Cardiac atrium fibroblast (primary cell): ENCODE results near the gene CD83.

- RAMPAGE, long total RNA: no peak
Observed at GRCh38 chr6:12121063-12121808, 109.1 kb downstream of the HIVEP1 start.

GRCh38 chr6:12130571-12131171 is 118.6 kb downstream of the HIVEP1 start:
- RAMPAGE, long total RNA: no peak

- RAMPAGE, long total RNA: no peak
Observed at GRCh38 chr6:12138268-12138827, 126.2 kb downstream of the HIVEP1 start.

- RAMPAGE, long total RNA: no peak
Observed at GRCh38 chr6:12291277-12291520, 1.0 kb downstream of the EDN1 start.

- RAMPAGE, long total RNA: no peak
Observed at GRCh38 chr6:12291808-12292731, 1.9 kb downstream of the EDN1 start.

DNA sequence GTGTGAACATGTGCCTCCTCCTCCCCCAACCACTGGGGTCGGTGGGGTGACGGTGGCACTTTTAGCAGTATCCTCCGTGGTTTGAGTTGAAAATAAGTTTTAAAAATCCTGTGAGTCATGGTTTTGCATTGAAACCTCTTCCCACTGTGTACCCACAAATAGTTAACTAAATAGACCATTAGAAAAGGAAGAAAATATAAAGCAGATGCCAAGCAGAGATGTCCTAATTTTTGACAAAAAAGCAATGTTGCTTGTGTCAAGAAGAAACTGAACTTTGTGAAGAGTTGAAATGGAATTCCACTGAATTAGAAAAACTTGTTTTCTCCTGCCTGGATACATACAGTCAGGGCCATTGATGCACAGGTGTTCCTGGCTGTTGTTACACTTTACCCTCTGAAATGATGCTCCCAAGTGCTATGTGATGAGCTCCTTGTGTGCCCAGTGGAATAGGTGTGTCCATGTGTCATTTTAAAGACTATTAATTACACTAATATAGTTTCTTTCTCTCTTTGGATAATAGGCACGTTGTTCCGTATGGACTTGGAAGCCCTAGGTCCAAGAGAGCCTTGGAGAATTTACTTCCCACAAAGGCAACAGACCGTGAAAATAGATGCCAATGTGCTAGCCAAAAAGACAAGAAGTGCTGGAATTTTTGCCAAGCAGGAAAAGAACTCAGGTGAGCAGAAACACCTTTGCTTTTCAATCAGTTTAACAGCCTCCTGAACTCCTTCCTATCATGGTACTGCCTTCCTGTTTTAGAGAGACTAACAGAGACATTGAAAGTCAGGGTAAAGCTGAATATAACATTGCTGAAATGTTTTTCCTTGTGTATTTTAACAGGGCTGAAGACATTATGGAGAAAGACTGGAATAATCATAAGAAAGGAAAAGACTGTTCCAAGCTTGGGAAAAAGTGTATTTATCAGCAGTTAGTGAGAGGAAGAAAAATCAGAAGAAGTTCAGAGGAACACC is 3.5 kb downstream of the EDN1 start:
- RAMPAGE, long total RNA: no peak

DNA sequence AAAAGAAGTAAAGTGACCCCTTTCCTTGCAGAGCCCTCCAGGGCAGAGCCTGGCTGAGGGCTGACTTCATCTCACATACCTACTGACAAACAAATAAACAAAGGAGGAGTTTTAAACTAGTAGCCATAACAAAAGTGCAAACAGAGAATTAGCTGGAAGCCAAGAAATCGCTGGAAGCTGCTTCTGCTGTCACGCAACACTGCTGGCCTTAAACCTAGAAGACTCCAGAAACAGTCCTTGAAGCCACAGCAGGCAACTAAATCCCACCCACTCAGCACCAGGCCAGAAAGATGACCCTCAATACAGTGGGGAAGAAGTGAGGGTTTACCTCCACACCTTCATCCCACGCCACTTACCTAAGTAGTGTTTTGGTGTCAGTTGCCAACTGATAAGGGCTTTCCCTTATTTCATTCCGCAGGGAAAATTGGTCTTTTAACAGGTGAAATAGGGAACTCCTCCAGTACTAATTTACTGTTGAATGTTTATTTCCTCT is 46.1 kb downstream of the EDN1 start:
- RAMPAGE, long total RNA: no peak

DNA sequence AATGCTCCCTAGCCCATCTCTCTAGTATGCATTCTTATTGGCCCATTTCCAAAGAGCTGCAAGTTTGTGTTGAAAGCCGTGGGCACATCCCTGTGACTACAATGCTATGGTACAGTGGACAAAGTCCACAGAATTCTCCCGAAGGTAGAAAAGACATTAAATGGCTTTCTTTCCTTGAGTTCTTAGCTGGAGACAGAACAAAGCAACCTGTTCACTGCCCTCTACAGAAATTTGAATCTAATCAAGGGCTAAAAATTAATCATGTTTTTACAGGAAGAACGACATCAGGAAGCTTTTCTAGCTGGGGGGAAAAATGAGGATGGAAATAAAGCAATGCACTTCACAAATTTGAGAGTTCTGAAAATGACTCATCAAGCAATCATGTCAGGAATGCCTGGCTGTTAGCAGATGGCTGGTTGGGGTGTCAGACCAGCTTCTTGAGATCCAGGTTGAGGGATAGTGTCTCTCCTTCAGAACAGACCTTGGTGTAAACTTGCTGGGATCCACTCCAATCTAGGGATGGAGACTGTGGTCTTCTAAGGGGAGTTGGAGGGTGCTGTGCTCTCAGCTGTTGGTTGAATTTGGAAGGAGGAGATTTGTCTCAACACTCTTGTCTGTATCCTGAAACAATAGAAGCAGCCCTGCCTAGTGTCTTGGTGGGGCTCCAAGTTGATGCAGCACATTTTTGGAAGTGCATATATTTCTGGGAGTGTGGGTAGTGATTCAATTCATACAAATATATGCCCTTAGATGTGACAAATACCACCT is 143.4 kb upstream of the PHACTR1 start:
- RAMPAGE, long total RNA: no peak

GRCh38 chr6:13014563-13015602 is 298.3 kb downstream of the PHACTR1 start:
- RAMPAGE, long total RNA: no peak

- RAMPAGE, long total RNA: no peak
Observed at GRCh38 chr6:13277862-13278514, 50.3 kb downstream of the TBC1D7 start.

DNA sequence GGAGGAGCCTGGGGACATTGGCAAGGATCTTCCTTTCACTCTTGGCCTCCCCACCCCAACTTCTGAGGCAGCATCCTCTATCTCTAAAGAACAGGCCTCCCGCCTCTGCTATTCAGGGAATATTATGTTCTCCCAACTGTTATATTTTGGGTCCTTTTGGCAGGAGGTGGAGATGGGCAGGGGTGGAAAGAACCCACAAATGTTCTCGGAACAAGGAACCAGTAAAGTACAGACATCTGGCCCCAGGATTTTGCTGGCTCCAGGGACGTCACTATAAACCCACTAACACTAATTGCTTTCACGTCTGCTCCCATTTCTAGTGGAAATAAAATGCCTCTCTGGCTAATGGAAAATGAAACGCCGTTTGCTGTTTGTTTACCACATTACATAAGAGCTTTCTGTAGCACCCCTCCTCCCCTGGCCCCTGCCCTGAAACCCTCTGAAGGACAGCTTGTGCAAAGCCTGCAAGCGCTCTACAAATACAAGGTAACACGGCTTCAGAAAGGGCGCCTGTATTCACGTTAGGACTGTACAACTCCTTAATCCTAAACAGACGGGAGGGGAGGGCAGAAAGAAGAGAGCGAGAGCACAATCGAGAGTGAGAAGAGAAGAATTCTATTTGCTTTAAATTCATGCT is 77.7 kb upstream of the TBC1D7 start:
- RAMPAGE, long total RNA: no peak

DNA sequence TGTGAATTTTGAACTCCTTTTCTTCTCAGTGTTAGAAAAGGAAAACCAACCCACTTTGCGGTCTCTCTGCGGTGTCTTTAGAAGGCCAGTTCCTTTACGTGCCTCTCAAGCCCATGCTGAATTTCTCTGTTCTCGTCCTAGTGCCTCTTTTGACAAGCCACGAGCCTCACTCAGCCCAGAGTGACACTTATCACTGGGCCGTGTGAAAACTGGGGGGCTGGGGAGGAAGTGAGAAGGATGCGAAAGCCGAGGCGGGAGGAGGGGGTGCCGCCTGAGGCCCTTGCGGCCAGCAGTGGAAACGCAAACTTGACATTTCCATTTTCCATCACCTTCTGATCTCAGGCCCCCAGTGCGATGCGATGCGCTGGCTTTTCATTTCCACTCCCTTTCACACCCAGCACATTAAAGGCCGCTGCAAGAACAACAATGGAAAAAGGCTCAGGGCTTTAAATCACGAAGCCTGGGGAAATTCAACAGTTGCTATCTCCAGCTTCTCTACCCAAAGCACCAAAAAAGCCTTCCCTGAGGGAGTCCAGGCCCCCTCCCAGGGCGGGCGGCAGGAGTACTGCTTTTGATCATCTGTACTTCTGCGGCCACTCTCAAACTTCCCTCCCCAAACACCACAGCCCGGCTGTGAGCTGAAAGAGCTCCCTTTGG is 59.1 kb downstream of the GFOD1 start:
- RAMPAGE, long total RNA: no peak

DNA sequence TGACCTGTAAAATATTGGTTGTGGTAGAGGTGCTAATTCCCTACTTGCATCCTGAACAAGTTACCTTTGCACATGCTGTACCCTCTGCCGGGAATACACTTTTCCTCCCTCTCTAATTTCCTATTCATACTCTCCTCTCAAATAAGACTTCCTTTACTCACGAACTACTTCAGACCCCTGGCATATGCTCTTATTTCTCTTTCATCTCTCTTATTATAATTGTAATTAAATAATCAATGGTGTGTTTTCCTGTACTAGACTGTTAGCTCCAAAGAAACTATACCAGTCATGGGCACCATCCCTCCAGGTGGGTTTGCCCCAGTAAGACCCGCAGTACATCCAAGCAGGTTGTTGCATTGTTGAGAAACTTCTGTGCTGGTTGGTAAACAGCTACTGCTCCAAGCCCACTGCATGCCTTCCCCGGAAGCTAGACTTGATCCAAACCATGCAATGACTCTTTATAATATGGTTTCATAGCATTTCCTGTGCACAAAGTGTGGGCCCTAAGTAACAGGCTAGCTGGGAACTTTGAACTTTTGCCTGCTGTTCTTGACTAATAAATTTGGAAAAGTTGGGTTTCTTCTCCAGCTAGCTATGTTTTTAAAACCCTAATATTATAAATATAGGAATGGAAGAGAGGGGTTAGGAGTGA is 52.0 kb downstream of the GFOD1 start:
- RAMPAGE, long total RNA: no peak

GRCh38 chr6:13452579-13453220 is 34.7 kb downstream of the GFOD1 start:
- RAMPAGE, long total RNA: no peak

- RAMPAGE, long total RNA: no peak
Observed at GRCh38 chr6:13642428-13642867, 27.3 kb downstream of the NOL7 start.

- RAMPAGE, long total RNA: no peak
Observed at GRCh38 chr6:13695238-13695945, 16.2 kb downstream of the RANBP9 start.

GRCh38 chr6:13766049-13766856 is 48.1 kb downstream of the MCUR1 start:
- RAMPAGE, long total RNA: no peak

- RAMPAGE, long total RNA: no peak
Observed at GRCh38 chr6:13798692-13799319, 15.6 kb downstream of the MCUR1 start.

DNA sequence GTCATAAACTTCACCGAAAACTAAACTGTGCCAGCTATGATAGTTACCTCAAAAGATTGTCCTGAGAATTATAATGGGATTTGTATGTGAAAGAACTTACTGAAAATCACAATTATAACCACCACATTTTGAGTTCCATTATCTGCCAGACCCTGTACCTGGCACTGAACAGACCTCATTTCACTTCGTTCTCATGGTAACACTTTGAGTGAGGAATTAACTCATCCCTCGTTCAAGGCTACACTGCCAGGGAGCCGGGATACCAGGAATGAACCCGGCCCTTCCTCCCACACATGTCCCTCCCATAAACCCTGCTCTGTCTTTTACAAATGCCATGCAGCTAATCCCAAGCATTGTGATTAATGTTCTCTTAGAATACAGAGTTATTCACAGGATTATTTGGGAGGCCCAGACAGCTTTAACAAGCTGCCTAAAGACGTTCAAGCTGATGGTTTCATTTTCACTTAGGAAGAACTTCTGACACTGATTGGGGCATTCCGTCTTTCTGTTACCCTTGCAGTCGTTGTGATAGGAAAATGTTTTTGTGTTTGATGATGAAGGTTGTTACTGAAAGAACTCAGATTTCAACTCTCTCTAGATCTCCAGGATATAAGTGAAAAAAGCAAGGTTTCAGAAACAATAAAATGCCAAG is 42.5 kb upstream of the CD83 start:
- RAMPAGE, long total RNA: no peak

DNA sequence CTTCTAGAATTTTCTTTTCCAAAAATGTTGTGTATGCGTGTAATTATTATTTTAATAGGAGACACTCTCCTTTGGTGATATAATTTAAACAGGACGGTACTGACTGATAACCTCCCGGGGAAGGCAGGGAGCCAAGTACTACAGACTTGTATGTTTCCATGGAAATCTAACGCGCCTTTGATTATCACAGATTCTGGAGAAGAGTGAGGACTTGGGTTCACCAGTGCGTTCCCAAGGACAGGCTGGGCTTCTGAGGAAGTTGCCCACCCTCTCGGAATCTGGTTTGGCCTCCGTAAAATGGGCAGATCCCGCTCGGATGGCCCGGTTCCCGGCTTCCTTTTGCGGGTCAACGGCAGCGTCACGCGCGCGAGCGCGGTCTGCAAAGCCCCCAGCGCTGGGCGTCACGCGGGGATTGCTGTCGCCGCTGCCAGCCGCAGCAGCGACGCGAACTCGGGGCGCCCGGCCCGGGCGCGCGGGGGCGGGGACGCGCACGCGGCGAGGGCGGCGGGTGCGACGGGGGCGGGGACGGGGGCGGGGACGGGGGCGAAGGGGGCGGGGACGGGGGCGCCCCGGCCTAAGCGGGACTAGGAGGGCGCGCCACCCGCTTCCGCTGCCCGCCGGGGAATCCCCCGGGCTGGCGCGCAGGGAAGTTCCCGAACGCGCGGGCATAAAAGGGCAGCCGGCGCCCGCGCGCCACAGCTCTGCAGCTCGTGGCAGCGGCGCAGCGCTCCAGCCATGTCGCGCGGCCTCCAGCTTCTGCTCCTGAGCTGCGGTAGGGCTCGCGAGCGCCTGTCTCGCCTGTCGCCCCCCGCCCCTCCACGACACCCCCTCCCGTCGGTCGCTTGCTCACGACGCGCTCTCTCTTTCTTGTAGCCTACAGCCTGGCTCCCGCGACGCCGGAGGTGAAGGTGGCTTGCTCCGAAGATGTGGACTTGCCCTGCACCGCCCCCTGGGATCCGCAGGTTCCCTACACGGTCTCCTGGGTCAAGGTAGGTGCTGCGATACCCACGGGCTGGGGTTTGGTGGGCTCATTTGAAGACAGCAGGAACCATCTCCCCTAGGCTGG is at the start of gene CD83:
Gene CD83 (plus strand): TSS at position 696 of the 1,066 bp plus-strand sequence.
- RAMPAGE, long total RNA: no peak